Mononuclear cell (primary cell): ENCODE measurements around a stretch of chr2.

- RRBS: 13% methylated on average over 1 of the region's 44 CpGs
Observed at GRCh38 chr2:101002454-101003631, 754 bp downstream of the RPL31 start.

DNA sequence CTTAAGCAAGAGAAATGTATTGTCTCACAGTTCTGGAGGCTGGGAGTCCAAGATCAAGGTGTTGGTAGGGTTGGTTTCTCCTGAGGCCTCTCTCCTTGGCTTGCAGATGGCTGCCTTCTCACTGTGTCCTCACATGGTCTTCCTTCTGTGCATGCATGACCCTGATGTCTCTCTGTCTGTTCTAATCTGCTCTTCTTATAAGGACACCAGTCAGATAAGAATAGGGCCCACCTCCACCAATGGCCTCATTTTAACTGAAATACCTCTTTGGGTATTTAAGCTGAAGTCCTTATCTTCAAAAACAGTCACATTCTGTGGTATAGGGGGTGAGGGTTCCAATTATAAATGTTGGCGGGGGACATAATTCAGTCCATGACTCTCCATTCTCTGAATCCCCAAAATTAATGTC is 20.8 kb upstream of the CNOT11 start:
- RRBS: no CpG with 5 or more reads among the region's 1 CpG

- RRBS: no CpG with 5 or more reads among the region's 14 CpGs
Observed at GRCh38 chr2:101265750-101266464, 13.2 kb downstream of the CNOT11 start.

DNA sequence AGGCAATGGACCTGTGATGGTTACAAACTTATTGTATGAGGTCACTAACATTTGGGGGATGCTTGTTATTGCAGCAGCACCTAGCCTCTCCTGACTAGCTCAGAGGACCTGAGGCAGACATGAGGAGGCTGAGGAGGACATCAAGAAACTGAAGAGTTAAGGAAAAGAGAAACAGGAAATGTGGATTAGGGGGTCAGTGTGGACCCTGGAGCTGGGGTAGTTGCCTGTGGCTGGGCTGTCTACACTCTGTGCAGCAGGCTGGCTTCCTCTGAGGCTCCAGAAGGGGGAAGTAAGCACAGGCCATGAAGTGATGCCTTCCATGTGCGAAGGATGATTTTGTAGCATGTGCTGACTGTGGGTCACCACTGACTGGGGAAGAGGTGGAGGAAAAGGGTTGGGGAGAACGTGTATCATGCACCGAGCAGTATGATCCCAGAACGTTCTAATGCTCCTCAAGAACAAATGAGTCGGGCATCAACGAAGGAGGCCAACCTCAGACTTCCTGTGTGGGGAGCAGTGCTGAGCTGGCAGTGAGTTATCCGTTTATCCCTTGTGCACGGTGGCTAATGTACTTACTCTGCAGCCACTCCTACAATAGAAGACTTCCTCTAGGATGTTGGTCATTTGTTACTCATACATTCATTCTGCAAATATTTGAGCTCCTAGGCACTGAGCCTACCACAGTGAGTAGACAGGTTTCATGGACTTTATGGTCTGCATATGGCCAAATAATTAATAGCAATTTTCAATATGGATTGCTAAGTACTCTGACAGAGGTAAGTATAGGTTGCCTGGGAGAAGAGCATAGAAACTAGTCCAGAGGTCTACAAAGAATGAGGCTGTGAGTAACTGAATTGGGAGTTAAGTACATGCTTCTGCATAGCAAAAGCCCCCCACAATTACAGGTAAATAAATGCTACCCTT is 42.3 kb upstream of the RFX8 start:
- RRBS: no CpG with 5 or more reads among the region's 8 CpGs

- RRBS: no CpG with 5 or more reads among the region's 9 CpGs
Observed at GRCh38 chr2:101567740-101568146, 92.8 kb upstream of the RFX8 start.

GRCh38 chr2:102006392-102006633 is 14.6 kb downstream of the IL1R2 start:
- RRBS: no CpG with 5 or more reads among the region's 5 CpGs

DNA sequence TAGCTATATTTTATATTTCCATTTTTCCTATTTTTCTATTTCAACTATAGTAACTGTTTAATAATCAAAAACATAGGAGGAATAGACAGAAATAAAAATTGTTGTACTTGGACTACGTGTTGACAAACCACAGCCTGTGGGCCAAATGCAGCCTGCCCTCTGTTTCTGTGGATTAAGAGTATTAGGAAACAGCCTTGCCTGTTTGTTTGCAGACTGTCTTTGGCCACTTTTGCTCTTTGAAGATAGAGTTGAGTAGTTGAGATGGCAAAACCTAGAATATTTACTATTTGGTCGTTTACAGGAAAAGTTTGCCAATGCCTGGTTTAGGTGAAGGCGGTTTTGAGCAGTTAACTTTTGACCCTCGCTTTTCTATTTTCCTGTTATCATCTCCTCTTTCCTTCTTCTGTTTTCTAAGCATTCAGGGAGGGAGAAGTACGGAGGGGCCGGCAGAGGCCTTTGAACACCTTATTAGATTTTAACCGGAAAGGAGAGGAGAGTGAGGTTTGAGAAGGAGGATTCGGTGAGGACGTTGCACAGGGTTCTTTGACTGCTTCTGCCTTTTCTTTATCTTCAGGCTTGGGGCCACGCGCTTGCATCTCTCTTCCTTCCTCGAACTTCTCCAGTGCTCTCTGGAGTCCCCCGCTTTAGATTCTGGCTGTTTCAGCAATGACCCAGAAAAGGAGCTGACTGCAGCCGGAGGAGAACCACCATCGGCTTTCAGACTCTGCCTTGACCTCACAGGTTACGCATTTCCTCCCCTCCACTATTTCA is 39.2 kb downstream of the IL1R2 start:
- RRBS: no CpG with 5 or more reads among the region's 16 CpGs

- RRBS: no CpG with 5 or more reads among the region's 4 CpGs
Observed at GRCh38 chr2:102033342-102033871, 41.6 kb downstream of the IL1R2 start.

GRCh38 chr2:102034887-102035341 is 43.2 kb downstream of the IL1R2 start:
- RRBS: no CpG with 5 or more reads among the region's 10 CpGs

GRCh38 chr2:102317700-102318754 is 6.7 kb downstream of the IL1RL1 start:
- RRBS: no CpG with 5 or more reads among the region's 3 CpGs

DNA sequence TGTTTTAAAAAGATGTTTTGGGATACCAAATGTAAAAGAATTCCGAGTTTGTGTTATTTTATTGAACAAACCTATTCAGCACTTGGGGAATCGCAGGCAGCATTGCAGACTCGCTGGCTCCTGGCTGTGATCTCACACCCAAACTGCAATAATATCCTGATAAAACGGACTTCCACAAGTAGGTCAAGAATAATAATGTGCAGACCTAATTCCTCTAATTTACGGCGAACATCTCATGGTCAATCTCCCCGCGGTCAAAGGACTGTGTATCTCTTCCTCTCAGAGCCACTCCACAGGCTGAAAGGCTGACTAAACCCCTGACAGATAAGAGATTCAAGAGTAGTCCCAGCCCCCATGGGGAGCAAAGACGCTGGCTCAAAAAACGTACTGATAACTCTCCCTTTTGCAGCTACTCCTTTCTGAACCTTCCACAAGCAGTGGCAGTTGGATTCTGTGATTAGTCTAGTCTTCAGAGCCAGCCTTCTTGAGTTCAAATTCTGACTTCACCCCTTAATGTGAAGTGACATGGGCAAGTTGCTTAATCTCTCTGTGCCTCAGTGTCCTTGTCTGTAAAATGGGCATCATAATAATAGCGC is 19.8 kb upstream of the IL18R1 start:
- RRBS: no CpG with 5 or more reads among the region's 11 CpGs

DNA sequence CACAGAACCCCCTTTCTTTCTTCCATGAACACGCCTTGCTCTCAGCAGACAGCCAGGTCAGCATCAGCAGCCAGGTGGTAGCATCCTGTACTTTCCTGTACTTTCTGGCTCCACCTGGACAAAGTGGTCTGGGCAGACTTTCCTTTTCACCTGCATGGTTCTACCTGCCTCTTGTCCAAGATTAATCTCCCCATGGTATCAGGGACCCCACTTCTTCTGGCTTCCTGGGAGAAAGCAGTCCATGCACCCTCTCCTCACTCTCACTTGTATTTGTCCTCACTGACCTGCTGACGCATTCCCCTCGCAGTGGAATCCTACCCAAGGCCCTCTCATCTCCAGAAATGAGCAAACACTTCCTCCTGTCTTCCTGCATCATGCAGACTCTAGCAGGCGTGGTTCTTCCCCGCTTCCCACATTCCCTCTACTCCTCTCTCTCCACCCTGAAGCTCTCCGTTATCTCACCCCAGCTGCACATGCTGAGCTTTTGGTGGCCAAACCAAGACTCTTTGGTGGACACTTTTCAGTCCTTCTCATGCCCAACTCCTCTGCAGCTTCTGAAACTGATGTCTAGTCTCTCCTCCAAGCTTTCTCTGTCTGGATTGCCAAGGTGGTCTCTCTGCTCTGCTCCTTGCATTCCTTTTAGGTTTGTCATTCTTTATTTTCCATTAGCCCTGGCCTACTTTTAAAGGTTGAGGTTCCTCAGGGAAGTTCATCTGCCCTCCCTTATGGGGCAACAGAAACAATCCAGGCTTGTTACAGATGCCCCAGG is 1.1 kb upstream of the IL18RAP start:
- RRBS: no CpG with 5 or more reads among the region's 6 CpGs

DNA sequence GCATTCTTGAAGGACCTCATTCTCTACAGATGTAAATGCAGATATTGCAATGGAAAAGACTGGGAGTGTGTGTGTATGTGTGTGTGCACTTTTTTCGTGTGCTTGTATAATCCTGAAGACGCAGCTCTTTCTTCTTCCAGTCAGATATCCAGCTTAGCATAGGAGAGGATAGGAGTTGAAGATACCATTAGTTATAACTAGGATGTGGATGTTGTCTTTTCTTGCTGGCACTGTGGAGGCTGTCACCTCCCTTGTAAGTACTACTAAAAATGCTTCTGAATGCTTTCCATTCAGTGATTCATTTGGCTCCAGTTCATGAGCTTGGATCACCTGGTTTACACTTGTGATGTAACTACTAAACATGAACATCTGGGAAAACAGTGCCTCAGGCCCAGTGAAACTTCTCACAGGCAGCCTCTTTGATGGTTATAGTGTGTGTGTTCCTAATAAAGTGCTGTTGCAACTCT is 13.1 kb upstream of the SLC9A2 start:
- RRBS: no CpG with 5 or more reads among the region's 2 CpGs

GRCh38 chr2:102723914-102724223 is 12.8 kb downstream of the MFSD9 start:
- RRBS: no CpG with 5 or more reads among the region's 3 CpGs

GRCh38 chr2:102802281-102802749 is 40.5 kb downstream of the TMEM182 start:
- RRBS: no CpG with 5 or more reads among the region's 5 CpGs

GRCh38 chr2:102803848-102804059 is 41.9 kb downstream of the TMEM182 start:
- RRBS: no CpG with 5 or more reads among the region's 8 CpGs

DNA sequence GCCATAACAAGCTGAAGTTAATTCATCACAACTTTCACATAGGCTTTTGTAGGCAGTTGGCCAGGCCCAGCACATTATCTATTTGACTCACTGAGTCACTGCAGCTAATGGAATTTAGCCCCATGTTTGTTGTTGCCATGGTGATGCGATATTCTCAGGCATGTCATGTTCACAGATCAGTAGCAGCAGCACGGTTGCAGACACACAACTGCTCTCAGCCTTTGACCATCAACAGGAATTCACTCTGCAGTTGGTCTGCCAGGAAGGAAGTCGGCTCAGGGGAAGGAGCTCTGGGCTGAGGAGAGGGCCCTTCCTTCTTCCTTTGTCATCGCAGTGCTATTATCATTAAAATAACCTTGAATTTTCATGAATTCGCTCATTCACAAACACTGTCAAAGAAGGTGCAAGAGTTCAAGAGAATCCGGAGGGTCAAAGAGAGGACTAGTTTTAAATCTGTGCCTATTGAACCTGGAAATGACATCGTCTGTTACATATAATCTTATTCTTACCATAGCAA is 639.9 kb downstream of the TMEM182 start:
- RRBS: no CpG with 5 or more reads among the region's 7 CpGs

- RRBS: no CpG with 5 or more reads among the region's 9 CpGs
Observed at GRCh38 chr2:104378640-104379562, 475.0 kb upstream of the POU3F3 start.

DNA sequence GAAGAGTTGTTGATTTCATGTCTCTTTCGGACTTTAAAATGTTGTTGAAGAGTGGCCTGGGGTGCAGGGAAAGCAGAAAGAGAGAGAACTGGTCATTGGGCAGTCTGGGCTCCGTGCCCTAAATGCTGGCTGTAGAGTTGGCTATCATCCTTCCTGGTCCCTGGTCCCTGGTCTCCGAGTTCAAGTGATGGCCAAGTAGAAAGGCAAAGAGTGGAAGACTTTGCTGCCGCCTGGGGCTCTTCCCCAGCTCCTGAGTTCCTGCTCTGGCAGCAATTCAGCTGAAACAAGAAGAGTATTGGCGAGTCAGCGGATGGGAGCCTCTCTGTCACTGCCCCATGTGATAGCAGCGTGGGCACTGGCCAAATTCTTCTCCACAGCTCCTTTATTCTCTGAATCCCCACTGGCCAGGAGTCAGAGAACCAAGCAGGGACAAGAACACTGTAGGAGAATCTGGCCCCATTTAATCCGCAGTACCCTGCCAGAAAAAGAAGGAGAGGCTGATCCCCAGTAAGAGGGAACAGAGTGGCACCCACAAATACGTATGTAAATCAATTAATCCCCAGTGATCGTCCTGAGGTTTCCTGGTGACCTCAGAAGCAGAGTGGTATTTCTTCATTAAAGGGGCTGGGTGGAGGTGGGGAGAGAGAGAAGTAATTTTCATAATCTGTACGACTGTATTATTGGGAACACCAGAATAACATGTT is 350.9 kb upstream of the POU3F3 start:
- RRBS: no CpG with 5 or more reads among the region's 11 CpGs

DNA sequence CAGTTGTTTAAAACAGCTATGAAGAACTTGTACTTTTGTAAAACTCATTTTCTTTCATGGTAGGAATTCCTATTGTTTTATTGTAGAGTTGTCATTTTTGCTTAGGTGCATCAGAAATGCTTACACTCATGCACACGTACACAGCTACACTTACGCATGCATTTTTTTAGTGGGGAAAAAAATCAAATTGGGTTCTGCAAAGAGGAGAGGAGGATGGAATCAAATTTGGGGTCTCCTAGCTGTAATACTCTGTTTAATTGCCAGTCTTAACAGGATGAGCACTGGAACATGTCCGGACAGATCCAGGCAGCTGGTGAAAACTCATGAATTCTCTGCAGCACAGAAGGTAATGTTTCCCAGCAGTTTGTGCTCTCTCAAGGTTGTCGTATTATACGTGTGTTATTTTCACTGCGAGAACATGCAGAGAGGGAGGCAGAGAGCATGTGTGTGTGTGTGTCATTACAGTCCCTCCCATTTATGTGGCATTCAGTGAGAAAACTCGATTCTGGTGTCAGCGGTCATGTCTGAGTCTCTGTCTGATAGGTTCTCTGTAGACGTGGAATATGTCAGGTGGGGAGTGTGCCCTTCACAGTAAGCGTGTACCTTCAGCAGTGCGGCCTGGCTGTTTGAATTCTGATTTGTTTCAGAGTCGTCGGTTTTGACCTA is 150.3 kb upstream of the POU3F3 start:
- RRBS: no CpG with 5 or more reads among the region's 13 CpGs